Mesenteric fat pad (tissue), 1 donor: ENCODE results near the genes HCAR1, PITPNM2 and MTRFR.

GRCh38 chr12:122093603-122094531 is 15.3 kb downstream of the MLXIP start:
- PRO-cap: no peak

GRCh38 chr12:122363732-122364273 is 58.7 kb downstream of the CLIP1 start:
- PRO-cap: no peak

DNA sequence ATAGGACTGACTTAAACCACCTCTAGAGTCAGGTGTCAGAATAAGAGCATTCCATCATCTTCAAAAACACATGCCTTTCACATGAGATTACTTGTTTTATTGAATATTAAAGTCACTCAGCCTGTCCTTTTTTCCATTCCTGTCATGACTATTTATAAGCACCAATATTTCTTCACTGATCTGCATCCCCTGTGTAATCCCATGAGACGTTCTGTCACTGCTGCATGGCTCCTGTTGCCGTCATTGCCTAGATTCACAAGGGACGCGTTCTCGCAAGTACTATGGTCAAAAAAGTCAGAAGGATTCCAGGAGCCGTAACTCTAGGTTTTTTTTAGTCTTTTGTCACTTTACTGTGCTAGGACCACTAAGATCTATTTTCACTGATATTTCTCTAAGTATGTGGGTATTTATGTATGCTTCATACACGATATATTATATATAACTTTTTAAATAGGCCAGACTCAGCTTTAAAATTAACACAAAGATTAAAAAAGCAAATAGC is 17.4 kb downstream of the CLIP1 start:
- PRO-cap: no peak

DNA sequence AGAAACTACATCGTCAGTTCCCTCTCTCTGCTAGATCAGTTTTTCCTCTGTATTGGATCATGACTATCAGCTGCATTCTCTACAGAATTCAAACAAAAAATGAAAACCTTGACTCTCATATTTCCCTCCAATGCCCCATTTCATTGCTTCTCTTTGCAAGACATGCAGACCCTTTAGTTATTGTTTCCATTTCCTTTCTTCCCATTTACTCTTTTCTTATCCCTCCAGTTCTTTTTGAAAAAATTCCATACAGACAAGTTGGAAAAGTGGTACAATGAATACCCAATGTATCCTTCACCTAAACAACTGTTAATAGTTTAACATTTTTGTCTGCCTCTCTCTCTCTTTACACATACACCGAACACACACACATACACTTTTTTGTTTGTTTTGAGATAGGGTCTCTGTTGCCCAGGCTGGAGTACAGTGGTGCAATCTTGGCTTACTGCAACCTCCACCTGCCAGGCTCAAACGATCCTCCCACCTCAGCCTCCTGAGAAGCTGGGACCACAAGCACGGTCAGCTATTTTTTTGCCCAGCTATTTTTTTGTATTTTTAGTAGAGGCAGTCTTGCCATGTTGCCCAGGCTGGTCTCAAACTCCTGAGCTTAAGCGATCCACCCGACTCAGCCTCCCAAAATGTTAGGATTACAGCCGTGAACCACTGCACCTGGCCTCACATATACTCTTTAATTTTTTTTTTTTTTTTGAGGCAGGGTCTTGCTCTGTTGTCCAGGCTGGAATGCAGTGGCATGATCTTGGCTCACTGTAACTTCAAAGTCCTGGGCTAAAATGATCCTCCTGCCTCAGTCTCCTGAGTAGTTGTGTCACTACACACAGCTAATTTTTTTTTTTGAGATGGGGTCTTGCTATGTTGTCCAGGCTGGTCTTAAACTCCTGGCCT is 16.8 kb downstream of the ZCCHC8 start:
- PRO-cap: no peak

- PRO-cap: no peak
These were observed 11.5 kb downstream of the ZCCHC8 start for GRCh38 chr12:122489120-122489783.

DNA sequence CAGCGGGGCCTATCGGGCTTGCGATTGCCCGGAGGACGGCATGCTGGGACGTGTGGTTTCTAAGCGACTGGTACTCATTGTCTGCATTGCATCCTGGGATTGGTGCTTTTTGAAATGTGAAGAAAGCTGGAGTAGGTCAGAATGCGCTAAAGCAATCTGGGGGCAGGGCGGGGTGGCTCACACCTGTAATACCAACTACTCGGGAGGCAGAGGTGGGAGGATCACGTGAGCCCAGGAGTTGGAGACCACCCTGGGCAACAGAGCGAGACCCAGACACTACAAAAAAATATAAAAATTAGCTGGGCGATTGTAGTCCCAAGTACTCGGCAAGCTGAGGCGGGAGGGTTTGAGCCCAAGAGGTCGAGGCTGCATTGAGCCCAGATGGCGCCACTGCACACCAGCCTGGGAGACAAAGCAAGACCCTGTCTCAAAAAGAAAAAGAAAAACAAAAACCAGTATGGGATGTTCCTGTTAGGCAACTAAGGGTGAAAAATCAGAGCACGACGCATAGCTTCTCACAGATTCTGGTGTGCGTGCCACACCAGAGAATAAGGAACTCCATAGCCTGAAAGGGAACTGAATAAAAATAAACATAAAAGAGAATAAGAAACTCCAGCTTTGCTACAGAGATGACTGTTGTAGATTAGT is 424 bp upstream of the ZCCHC8 start:
- PRO-cap: no peak

DNA sequence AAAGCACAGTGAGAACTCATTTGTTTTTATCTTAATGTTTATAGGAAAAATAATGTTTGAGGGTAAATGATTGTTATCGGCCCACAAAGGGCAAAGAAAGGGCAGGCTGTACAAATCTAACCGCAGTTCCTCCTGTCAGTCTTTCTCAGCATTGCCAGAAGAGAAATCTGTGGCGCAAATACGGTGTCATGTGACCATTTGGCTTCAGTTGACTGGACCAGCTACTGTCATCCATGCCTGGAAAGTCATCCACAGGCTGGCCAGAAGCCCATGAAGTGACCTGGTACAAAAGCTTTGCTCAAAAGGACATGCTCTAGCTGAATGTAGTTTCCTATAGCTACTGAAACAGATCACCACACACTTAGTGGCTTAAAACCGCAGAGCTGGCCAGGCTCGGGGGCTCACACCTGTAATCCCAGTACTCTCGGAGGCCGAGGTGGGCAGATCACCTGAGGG is 43.6 kb downstream of the HCAR2 start:
- PRO-cap: no peak

DNA sequence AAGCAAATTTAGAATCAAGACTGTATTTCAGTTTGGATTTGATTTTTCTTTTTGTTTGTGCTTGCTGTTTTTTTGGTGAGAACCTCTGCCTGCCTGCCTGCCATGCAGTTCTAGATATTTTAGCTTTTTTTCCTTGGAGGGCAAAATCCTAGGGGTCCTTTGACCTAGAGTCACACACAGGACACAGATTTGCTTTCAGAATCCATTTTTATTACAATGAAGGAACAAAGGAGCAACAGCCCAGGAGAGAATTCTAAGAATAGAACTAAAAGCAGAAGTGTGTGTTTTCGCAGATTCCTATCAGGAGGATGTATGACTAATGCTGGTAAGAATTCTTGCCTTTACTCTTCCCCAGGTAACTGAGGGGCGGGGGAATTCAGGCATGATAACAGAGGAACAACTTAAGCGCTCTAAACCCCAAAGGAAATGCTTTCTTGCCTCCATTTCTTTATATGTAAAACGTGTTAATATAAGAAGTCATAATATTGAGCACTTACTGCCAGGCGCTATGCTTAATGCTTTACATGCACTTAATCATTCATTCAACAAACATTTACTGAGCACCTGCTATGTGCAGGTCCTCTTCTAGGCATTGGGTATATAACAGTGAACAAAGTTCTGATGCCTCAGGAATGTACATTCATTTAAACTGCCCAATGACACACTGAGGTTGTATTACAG is 4.6 kb downstream of the HCAR1 start:
- PRO-cap: no peak

- PRO-cap: no peak
These were observed at the start of gene HCAR1 for GRCh38 chr12:122730274-122731471. Gene HCAR1, minus strand, starts transcription at chr12:122730844.

- PRO-cap: no peak
These were observed 815 bp upstream of the CCDC62 start for GRCh38 chr12:122773539-122773975.

DNA sequence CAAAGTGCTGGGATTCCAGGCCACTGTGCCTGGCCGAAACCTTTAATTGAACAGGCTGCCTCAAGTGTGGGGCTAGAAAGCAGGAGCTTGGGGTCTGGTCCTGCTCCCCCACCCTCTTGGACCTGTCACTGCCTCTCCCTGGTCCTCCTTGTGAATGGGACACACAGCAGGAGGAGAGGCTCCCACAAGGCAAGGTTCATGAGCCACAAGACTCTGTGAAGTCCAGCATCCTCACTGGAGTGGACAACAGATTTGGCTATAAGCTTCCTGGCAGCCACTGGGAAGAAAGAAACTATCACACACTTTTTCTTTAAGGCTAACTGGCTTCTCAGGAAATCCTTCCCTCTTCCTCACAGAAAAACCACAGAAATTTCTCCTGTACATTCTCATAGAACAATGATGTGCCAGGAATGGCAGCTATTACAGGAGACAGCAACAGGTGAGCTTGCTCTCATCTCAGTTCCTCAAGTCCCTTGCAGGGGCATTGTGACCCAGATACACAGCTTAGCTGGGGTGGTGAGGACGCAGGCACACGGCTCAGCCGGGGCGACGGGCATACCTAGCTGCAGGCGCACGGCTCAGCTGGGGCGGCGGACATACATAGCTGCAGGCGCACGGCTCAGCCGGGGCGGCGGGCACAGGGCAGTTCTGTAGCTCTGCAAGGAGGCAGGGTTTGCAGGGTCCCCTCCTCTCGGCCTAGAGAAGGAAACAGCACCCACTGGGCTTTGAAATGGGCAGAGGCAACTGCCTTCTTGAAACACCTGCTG is 29.1 kb downstream of the HIP1R start:
- PRO-cap: no peak

GRCh38 chr12:122896318-122896658 is 364 bp upstream of the VPS37B start:
- PRO-cap: no peak

GRCh38 chr12:123071860-123072252 is 79.0 kb downstream of the PITPNM2 start:
- PRO-cap: no peak

- PRO-cap: no peak
These were observed 56.2 kb downstream of the PITPNM2 start for GRCh38 chr12:123094601-123095102.

GRCh38 chr12:123149069-123150035 is 1.5 kb downstream of the PITPNM2 start:
- PRO-cap: no peak

- PRO-cap: bidirectional peak, plus-strand start at chr12:123151145, minus-strand start at chr12:123151087
These were observed at the start of gene PITPNM2 for GRCh38 chr12:123150358-123151413. Gene PITPNM2, minus strand, starts transcription at chr12:123151090.

- PRO-cap: bidirectional peak, plus-strand start at chr12:123233449, minus-strand start at chr12:123233141
These were observed at the start of gene MTRFR for GRCh38 chr12:123233300-123234006. Gene MTRFR, plus strand, starts transcription at chr12:123233436.

DNA sequence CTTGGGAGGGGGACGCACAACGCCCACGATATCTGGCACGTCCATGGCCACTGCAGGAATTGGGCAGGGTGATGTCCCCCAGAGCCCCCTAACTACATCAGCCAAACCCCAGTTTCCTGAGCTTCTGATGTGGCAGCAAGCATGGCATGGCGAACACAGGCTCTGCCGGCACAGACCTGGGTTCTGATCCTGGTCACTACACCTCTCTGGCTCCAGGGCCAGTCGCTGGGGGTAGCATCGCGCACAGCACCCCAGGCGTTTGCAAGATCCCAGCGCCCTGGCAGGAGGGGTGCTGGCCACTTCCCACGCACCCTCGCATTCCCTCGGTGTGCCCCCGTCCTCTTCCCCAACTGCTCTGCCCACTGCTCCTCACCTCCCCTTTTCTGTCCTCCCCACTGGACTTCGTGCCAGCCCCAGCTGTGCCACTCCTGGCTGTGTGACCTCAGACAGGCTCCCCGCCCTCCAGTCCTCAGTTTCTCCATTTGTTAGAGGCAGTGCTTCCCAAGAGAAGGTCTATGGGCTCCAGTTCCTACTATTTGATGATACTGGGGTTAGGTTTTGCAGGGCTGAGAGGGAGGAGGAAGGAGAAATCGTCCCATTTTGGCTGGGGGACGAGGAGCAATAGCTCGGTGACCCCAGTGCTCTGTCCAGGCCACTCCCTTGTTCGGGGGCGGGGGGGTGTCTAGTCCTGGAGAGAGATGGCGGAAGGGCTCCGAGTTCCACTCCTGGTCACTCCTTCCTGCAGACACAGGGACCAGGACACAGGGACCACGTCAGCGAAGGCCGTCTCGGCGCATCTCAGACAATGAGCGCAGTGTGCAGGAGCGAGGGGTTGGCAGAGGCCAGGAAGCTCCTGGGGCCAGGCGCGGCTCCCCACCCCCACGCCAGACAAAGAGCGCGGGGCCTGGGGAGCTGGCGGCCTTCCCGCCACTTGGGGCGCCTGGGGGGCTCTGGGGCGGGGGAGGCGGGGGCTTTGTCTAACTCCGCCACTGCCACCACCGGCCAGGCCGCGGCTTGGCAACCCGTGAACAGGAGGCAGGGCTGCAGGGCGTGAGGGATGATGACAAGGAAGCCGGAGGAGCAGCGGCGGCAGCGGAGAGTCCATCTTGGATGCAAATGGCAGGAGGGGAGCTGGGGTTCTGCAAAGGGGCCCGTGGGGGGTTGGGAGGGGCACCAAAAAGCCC is 2.5 kb downstream of the CDK2AP1 start:
- PRO-cap: no peak

- PRO-cap: no peak
These were observed 38.6 kb downstream of the SBNO1 start for GRCh38 chr12:123325962-123326548.

DNA sequence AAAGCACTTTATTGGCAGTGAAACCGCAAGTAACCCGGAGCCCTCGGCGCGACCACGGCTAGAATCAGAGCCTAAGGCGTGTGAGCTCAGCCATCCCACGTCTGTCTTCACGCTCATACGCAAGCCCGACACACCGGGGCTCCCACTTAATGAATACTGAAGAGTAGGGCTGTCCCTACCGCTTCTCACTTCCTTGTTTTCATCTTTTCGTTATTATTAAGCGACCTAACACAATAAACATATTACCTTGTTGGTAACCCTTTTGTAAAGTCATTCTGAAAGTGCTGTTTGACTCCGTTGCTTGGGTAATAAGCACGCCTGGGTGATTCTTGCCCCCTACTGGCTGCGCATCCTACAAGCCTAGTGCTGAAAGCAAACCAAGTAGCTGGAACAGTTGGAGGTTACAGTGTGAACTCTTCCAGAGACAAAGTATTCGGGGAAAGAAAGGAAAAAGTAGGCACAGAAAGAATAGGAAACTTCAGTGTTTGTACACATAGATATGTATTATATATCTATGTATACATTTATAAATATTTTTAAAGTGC is 958 bp upstream of the SBNO1 start:
- PRO-cap: no peak